Measurements from ENCODE around the genes IL1F10, PSD4 and ACTR3.

DNA sequence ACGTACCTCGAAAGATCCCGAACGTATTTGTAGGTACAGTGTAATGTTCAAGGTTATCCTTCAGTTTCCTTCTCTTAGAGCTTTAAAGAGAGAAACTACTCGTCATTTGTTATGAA, 607 bp downstream of the POLR1B start:
- PRO-cap, 2 experiments, result no peak in any of the 2 experiments
- RAMPAGE, long total RNA, 5 experiments, result no peak in any of the 5 experiments

GRCh38 chr2:112658395-112659103, 12.8 kb downstream of the SLC20A1 start:
- PRO-cap, 2 experiments, result no peak in any of the 2 experiments
- RAMPAGE, long total RNA, 5 experiments, result no peak in any of the 5 experiments

DNA sequence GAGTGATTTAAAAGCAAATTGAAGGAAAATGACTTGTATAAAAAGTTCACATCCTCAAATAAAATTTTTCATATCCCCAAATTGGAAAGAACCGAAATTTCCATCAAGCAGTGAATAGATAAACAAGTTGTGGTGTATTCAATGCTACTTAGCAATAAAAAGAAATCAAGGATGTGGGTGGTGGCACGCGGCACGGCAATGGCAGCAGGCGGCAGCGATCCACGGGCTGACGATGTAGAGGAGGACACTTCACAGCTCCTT, 10.0 kb upstream of the IL36A start:
- PRO-cap, 2 experiments, result no peak in any of the 2 experiments
- RAMPAGE, long total RNA, 5 experiments, result no peak in any of the 5 experiments

DNA sequence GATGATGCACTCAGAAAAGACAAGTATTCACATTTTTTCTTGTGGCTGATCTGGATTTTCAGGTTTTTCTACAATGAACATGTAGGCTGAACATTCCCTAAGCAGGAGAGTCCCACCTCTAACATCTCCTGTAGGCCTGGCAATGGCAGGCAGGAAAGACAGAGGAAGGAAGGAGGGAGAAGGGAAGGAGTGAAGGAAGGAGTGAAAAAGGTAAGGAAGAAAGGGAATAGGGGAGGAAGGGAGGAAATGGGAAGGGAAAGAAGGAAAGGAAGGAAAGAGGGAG, 523 bp upstream of the IL36RN start:
- PRO-cap, 2 experiments, result no peak in any of the 2 experiments
- RAMPAGE, long total RNA, 5 experiments, result no peak in any of the 5 experiments

DNA sequence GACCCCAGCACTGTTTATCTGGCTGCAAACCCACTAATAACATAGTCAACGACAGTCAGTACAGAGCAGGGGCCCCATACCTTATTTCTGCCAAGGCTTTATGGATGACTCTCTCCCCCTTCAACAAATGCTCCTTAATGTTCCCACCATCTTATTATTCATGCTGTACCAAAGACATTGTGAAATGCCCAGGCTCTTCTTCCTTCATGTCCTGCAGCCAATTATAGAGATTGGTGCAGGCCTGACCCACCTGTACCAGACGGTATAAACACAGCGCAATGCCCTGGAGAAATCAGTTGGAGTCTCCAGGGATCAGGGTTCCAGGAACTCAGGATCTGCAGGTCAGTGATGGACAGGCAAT, at the start of gene IL1F10:
IL1F10 (plus strand) TSS at position 295 of the 361 bp plus-strand sequence.
- PRO-cap, 2 experiments, result no peak in any of the 2 experiments
- RAMPAGE, long total RNA, 5 experiments, result no peak in any of the 5 experiments

DNA sequence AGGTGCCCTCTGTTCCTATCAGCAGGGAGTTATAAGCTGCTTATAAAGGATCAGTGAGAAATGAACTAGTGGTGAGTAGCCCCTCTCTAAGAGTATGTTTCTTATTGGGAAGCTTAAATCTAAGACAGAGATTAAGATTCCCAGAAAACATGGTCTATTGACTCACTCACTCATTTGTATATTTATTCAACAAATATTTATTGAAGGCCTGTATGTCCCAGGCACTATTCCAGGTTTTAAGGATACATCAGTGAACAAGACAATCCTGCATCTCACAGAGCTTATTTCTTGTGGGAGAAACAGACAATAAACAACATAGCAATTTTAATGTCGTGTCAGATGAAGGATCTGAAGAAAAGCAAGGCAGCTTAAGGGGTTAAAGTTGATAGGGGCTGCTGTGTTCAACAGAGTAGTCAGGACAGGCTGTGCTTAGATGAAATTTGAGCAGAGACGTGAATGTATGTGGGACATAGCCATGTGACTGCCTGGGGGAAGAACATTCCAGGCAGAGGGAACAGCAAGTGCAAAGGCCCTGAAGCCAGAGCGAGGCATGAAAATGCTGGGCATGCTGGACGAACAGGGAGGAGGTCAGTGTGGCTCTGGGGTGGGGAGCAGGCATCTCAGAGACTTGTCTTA, 14.8 kb upstream of the PSD4 start:
- PRO-cap, 2 experiments, result no peak in any of the 2 experiments
- RAMPAGE, long total RNA, 5 experiments, result no peak in any of the 5 experiments

- PRO-cap, 2 experiments, result peak in 1 of 2 experiments; most common plus-strand start chr2:113173971 (in 1)
- RAMPAGE, long total RNA, 5 experiments, result no peak in any of the 5 experiments
Observed at GRCh38 chr2:113173327-113174356, at the start of gene PSD4. Gene PSD4, plus strand, starts transcription at chr2:113173971.

DNA sequence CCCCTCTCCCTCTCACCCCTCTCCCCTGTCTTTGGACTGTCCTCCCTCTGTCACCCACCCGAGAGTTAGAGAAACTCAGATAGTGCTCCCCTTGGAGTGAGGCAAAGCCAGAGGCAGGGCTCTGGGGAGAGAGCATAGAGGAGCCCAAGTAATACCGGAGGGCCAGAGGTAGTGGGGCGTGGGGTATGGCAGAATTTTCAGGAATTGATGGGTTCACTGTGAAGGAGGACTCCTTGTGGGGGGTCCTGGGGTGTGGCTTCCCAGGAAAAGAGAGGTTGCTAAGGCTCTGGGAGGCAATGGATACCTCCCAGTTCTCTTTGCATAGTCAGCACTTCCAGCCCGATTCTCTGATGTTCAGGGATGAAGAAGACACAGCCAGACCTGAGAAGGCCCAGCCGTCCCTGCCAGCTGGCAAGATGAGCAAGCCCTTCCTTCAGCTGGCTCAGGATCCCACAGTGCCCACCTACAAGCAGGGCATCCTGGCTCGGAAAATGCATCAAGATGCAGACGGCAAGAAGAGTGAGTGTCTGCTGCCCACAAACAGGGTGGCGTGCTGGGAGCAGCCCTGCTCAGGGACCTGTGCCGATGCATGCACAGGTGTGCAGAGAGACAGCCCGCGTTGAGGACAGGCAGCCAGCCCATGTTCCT, 22.1 kb downstream of the PSD4 start:
- PRO-cap, 2 experiments, result no peak in any of the 2 experiments
- RAMPAGE, long total RNA, 5 experiments, result no peak in any of the 5 experiments

- PRO-cap, 2 experiments, result no peak in any of the 2 experiments
- RAMPAGE, long total RNA, 5 experiments, result no peak in any of the 5 experiments
Observed at GRCh38 chr2:113236350-113237370, 42.1 kb downstream of the PAX8 start.

- PRO-cap, 2 experiments, result no peak in any of the 2 experiments
- RAMPAGE, long total RNA, 5 experiments, result no peak in any of the 5 experiments
Observed at GRCh38 chr2:113239895-113240782, 38.6 kb downstream of the PAX8 start.

GRCh38 chr2:113578641-113578896, 48.5 kb upstream of the RABL2A start:
- PRO-cap, 2 experiments, result no peak in any of the 2 experiments
- RAMPAGE, long total RNA, 5 experiments, result no peak in any of the 5 experiments

GRCh38 chr2:113728869-113729697, 27.4 kb downstream of the SLC35F5 start:
- PRO-cap, 2 experiments, result no peak in any of the 2 experiments
- RAMPAGE, long total RNA, 5 experiments, result no peak in any of the 5 experiments

DNA sequence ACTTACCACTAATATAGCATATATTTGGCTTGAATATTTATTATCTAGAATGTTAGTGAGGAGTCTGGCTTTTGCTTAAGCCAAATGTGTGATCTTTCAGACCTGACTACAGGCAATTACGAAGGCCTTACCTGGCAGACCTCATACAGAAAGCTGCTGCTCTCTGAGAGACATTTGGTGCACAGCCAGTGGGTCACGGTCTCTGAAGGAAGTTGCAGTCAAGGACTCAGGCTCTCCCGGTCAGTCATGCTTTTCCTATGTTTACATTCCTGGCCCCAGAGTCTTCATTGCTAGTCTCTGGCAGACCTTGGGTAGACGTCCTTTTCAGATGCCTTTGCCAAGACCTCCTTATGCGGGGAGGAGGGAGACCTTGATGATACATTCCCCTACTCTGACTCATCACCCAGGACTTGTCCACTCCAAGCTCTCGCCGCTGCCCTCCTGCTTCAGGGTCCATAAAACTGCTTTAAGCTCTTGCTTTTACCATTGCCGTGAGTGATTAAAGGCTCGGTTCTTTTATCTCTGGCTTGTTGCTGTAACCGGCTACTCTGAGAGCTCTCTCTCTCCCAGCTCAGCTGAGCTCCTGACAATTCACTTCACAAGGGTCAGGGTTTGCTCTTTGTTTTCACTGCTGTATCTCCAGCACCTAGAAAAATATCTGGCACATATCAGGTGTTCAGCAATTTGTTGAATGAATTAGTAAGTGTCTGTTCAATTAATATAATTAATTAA, 62.0 kb upstream of the SLC35F5 start:
- PRO-cap, 2 experiments, result peak in 2 of 2 experiments; most common plus-strand start position 287 of the sequence (in 1); most common minus-strand start position 110 of the sequence (in 2)
- RAMPAGE, long total RNA, 5 experiments, result no peak in any of the 5 experiments

DNA sequence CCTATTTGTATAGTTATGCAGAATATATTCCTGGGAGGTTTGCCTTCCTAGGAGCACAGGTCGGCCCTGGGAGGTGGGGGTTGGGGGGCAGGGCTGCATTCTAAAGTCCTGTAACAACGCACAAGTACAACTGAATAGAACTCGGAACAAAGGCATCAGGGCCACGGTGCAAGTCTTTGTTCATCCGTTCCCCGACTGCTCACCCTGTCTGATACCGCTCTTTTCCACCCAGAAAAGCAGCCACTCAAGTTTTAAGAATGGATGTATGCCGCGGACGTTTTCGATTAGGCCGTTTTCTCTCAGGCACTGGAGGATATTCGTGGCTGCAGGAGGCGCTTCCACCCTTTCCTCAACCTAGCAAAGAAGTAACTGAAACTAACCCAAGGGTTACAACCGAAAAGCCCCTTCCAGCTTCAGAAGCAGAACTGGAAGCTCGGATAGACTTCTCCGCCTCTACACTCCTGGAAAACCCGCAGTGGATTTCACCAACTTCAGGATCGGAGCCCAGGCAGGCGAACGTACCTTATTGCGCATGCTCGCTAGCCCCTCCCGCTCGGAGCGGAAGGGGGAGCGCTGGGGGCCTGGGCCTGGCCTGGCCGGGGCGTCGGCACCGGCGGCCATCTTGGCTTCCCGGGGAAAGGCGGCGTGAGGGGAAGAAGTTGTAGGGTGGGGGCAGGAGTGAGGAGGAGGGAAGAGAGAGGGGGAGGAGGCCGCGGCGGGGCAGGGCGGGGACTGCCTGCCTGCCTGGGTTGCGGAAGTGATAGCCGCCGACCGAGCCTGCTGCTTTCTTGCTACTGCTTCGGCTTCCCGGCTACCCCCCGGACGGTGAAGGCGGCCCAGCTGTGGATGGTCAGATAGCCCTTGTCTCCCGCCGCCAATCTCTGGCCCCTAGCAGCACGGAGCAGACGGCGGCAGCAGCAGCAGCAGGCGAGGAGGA, at the start of gene ACTR3:
ACTR3 (plus strand) TSS at position 749 of the 937 bp plus-strand sequence.
- PRO-cap, 2 experiments, result peak in 2 of 2 experiments; most common plus-strand start position 760 of the sequence (in 2); most common minus-strand start position 427 of the sequence (in 2)
- RAMPAGE, long total RNA, 5 experiments, result start-site peak on the plus strand in 5 of 5 experiments, centred at positions 712 to 769 of the sequence, 968 to 5,133 reads per replicate; start-site peak on the minus strand in 2 of 5 experiments, centred at positions 417 to 436 of the sequence, 5 to 11 reads per replicate

- PRO-cap, 2 experiments, result peak in 2 of 2 experiments; most common plus-strand start chr2:113890436 (in 1); most common minus-strand start chr2:113890435 (in 1)
- RAMPAGE, long total RNA, 5 experiments, result start-site peak on the minus strand in 3 of 5 experiments, at chr2:113891015-113891052 at its widest, 6 to 24 reads per replicate
Observed at GRCh38 chr2:113890278-113891358, 729 bp downstream of the ACTR3 start.

- PRO-cap, 2 experiments, result no peak in any of the 2 experiments
- RAMPAGE, long total RNA, 5 experiments, result no peak in any of the 5 experiments
Observed at GRCh38 chr2:113894315-113894880, 4.5 kb downstream of the ACTR3 start.

DNA sequence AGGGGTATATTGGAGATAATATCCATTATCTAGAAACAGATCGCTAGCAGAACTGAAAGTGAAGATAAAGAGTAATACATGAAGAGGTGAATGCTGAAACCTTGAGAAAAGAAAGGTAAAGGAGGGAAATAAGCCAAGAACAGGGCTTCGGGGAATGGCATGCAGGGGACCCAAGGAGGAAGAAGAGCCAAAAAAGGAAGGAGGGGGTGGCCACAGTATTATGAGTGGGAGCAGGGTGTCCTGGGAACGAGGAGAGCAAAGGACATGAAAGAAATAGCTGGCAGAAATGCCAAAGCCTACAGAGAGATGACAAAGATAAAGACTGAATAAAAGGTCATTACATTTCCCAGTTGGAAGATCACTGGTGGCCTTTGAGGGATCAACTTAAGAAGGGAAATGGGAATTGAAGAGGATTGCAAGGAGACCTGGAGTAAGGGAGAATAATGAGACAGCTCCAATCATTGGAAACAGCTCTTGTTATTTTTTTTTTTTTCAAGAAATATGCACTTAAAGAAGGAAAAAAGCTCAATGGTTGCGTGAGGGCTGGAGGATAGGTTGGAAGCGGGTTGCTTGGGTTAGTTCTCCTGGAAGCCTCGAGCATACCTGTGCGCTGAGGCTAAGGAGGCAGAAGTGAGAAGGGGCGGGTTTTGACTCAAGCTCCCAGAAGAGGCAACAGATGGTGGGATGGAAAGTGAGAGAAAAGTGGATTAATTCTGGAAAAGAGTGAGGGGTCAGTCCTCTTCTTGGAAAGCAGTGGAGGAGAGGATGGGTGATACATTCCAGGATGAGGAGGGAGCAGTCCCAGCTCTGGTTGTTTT, 83.1 kb downstream of the ACTR3 start:
- PRO-cap, 2 experiments, result no peak in any of the 2 experiments
- RAMPAGE, long total RNA, 5 experiments, result no peak in any of the 5 experiments

DNA sequence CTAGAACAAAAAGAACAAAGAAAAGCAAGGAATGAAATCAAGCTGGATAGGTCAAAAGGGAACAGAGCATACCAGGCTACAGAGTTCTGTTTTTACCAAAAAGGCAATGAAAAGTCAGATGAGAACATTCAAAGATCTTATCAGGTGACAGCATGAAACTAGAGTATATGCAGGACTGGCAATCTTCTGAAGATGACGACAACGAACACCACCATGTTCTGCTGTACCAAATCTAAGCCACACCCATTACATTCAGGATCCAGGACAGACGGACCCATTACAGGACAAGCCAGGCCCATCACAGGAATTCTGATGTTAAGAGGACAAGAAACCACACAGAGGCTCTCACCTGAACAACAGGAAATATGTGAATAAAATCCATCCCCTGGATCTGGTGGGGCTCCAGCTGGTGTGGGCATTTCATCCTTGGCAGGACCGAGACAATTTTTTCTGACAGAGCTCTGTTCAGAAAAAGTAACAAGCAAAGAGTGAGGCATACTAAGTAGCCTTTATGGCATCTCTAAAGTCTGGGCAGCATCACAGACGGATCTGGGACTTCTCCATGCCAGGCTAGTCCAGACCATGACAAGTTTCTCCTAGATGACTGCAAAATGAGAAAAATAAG, 13.3 kb downstream of the CCDC93 start:
- PRO-cap, 2 experiments, result no peak in any of the 2 experiments
- RAMPAGE, long total RNA, 5 experiments, result no peak in any of the 5 experiments

GRCh38 chr2:118973348-118973941, 31.5 kb downstream of the MARCO start:
- PRO-cap, 2 experiments, result no peak in any of the 2 experiments
- RAMPAGE, long total RNA, 5 experiments, result no peak in any of the 5 experiments

DNA sequence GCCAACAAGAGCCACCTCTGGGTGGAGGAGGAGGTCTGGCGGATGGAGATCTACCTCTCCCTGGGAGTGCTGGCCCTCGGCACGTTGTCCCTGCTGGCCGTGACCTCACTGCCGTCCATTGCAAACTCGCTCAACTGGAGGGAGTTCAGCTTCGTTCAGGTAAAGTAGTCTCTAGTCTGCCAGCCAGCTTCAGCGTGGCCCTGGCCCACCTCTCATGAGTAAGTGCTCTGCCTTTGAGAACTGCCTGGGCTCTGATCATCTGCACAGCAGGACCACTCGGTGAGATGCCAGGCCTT, 31.0 kb downstream of the STEAP3 start:
- PRO-cap, 2 experiments, result no peak in any of the 2 experiments
- RAMPAGE, long total RNA, 5 experiments, result no peak in any of the 5 experiments